Metastatic Pancreatic Carcinoma in the Ovary (tissue), 1 donor: Measurements from ENCODE around the gene SLC16A1.

DNA sequence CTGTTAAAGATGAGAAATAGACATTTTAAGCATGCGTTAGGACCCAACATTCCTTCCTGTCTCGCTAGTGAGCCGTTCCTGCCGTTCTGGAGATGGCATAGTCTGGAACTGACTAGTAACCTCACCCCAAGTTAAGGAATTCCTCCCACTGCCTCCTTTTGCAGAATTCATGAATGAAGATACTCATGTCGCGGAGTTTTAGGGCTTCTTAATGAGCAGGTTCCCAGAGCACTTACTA, 943 bp downstream of the STRIP1 start:
- PRO-cap, result no peak

DNA sequence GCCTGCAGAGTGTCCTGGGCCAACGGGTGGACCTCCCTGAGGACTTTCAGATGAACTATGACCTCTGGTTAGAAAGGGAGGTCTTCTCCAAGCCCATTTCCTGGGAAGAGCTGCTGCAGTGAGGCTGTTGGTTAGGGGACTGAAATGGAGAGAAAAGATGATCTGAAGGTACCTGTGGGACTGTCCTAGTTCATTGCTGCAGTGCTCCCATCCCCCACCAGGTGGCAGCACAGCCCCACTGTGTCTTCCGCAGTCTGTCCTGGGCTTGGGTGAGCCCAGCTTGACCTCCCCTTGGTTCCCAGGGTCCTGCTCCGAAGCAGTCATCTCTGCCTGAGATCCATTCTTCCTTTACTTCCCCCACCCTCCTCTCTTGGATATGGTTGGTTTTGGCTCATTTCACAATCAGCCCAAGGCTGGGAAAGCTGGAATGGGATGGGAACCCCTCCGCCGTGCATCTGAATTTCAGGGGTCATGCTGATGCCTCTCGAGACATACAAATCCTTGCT, 16.6 kb downstream of the ALX3 start:
- PRO-cap, result no peak

DNA sequence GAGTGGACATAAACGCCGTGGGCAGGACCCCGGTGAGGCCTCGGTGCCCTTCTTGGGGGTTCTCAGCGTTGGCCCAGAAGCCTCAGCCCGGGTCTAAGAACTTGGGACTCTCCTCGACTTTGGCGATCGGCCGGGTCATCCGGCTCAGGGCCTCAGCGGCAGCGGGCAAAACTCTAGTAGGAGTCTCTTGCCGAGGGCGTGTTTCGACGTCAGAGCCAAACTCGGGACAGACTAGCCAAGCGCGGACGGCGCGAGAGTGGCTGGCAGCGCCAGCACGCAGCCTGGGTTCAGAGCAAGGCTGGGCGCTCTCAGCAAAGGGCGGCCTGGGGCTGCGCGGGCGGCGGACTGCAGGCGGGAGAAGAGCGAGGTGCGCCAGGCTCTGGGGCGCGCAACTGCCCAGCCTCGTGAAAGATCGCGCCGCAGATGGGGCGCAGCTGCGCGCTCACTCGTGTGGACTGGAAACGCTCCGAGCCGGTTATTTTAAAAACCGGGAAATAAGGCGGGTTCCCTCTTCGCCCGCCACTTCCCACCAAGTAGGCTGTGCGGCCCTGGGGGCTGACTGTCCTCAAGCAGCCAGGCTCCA, 2.6 kb downstream of the ALX3 start:
- PRO-cap, result no peak

GRCh38 chr1:110209369-110209810, 724 bp upstream of the KCNC4 start:
- PRO-cap, result no peak

- PRO-cap, result no peak
Observed at GRCh38 chr1:110292416-110292810, 46.8 kb upstream of the RBM15 start.

GRCh38 chr1:110340744-110341683, 1.8 kb downstream of the RBM15 start:
- PRO-cap, result unidirectional peak, plus-strand start at chr1:110341443

GRCh38 chr1:110395862-110396381, 5.1 kb upstream of the SLC16A4 start:
- PRO-cap, result no peak

DNA sequence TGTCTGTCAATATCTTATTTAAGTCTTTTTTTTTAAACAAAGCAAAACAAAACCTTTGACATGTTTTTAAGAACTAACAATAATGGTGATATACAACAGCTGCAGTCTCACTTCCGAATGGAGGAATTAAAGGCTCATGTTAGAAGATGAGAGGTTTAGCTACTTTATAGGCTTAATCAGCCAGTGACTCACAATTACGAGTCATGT, 28.9 kb downstream of the KCNA3 start:
- PRO-cap, result no peak

- PRO-cap, result no peak
Observed at GRCh38 chr1:110896054-110896430, 23.1 kb downstream of the CD53 start.

DNA sequence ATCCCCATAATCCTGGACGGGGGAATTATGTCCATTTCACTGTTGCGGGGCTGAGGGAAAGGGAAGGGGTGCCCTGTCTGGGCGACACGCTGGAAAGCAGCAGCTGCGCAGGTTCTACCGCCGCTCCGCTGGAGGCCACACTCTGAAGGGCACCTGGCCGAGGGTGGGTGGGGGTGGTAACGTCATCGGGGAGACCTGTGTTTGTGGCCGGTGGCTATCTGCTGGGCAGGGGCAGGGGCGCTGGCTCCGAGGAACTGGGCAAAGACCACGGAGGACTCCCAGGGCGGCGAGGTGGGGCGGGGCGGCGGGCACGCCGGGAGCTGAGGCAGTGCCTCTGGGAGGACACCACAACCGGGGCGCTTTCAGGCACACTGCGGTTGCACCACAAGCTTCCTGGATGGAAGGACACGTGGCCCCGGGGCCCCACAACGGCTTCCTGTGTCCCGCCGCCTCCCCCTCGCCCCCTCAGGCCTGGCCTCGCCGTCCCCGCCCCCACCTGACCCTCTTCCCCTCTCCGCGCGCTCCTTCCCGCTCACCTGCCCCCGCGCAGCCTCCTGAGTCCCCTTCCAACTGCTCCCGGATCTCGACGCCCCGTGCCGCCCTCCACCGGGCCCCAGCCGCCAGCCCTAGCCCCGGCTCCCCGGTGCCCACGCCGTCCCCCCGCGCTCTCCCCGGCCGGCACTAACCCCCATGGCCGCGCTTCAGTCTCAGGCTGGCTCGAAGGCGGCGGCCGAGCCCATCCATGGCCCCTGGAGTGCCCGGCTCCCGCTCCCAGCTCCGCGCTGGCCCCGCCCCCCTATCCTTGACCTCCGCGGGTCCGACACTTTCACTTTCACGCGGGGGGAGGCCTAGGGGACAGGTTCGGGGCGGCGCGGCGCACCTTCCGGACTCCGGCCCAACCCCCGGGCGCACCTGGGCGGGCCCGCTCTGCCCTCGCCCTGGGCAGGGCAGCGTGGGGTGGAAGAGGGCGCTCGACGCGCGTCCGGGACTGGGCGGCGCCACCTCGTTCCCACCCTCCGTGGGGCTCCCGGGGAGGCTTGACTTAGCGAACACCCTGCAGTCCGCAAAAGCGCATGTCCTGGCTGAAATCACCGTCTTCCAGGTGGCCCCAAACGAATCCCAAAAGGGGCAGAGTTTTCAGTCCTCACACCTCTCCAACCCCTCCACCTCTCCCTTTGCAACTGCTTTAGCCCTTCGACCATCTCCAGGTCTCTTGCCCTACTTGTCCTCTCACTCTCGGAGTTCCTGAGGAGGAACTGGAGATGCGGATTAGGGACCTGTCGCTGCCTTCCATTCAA, 3.6 kb upstream of the DENND2D start:
- PRO-cap, result bidirectional peak, plus-strand start at position 945 of the sequence, minus-strand start at position 929 of the sequence

DNA sequence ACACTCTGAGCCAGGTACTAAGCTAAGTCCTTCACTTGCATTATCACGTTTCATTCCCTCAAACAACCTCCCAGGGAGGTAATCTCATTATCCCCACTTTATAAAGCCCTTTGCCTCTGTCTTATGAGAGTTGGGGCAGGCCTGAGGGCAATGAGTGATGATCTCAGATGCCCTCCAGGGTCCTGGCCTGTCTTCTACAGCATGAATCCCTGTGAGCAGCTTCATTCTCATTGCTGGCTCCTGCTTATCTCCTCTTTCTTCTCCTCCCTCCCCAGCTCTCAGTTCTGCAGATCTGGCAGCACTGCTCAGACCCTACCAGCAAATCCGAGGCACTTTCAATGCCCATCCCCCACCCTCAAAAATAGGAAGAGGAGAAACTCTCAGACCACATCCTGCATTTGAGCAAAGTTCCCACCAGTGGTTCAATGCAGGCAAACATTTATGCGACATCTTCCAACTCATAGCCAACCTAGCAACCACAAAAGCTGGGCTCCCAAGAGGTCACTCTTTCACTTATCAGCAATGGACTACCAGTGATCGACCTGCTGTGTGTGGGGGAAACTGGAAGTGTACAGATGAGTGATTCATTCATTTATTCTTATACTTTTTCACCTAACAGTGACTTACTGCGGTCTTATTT, 5.9 kb upstream of the CHI3L2 start:
- PRO-cap, result no peak

DNA sequence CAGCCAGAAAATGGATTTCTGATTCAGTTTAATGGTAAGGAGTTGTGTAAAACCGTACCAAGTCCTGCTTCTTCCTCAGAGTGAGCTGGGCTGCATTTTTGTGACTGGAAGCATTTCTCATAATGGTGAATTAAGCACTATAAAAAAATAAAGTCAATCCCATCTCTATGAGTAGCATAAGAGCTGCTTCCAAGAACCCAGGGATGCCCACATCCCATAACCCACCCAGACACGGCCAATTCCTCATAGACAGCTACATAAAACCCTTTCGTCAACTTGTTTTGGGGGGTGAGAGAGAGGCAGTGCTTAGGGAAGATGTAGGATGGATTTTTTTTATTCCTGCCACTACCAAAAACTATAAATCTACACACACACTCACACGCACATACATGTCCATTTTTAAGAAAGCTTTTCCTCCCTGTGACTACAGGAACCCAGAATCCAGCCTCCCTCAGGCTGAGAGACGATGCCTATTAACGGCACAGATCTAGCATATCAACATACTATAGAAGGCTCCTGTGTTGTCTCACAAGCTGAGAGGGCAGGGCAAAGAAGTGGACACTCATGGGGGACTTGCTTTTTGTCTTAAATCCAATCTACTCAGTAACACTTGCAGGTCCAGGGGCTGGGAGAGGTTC, 8.3 kb downstream of the WDR77 start:
- PRO-cap, result no peak

GRCh38 chr1:111754718-111755308, 888 bp upstream of the DDX20 start:
- PRO-cap, result no peak

DNA sequence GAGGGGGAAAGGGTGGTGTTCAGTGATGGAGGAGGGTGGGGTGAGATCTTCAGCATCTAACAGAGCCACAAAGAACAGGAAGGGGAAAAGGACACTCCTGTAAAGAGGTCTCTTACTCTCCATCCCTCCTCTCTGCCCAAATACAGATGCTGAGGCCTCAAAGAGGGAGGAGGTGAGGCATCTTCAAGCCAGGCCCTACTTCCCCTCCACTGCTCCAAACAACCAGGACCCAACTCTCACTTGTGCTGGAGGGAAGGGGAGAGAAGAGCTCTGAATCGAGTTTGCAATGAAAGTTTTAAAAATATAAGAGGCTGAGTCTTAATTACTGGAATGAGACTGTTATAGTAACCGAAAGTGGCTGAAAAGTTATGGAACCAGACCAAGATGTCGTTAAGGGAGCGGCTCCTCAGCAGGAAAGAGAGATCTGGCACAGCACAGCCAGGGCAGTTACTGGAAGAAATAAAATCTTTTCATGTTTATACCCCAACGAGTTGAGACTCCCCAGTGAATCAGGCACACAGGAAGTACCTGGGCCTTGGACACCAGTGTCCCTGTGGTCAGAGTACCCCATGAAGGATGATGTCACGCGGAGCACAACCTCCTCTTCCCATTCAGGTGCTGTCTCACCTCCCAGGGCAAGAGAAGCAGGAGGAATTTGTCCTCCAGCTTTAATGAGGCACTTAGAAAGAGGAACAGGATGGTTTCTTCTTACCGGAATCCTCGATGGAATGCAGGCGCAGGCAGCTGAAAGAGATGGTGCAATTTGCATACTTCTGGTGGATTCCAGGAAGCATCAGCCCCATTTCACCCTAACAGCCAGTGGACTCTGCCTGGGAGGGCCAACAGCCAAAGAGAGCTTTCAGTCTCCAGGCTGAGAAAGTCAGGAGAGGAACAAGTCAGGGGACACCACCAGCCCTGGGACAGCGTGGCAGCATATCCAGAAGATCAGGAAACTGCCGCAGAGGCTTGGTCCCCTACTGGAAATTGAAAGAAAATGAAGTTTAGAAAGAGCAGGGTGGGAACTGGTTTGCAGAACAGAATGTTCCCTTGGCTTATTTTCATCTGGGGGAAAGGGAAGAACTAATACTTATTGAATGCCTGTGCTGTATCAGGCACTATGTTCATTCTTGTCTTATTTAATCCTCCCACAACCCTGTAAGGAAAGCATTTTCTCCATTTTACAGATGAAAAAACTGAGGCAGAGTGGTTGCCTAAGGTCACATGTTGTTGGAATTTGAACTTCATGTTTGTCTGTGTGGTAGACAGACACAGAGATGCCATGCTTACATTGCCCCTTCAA, 35.9 kb upstream of the CTTNBP2NL start:
- PRO-cap, result bidirectional peak, plus-strand start at position 883 of the sequence, minus-strand start at position 722 of the sequence

GRCh38 chr1:112465910-112466725, 42.6 kb upstream of the WNT2B start:
- PRO-cap, result unidirectional peak, plus-strand start at chr1:112466411

GRCh38 chr1:112704047-112704481, 2.9 kb downstream of the RHOC start:
- PRO-cap, result unidirectional peak, plus-strand start at chr1:112704176

DNA sequence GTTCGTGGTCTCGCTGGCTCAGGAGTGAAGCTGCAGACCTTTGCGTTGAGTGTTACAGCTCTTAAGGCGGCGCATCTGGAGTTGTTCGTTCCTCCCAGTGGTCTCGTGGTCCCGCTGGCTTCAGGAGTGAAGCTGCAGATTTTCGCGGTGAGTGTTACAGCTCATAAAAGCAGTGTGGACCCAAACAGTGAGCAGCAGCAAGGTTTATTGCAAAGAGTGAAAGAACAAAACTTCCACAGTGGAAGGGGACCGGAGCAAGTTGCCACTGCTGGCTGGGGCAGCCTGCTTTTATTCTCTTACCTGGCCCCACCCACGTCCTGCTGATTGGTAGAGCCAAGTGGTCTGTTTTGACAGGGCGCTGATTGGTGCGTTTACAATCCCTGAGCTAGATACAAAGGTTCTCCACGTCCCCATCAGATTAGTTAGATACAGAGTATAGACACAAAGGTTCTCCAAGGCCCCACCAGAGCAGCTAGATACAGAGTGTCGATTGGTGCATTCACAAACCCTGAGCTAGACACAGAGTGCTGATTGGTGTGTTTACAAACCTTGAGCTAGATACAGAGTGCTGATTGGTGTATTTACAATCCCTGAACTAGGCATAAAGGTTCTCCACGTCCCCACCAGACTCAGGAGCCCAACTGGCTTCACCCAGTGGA, 102.1 kb downstream of the SLC16A1 start:
- PRO-cap, result no peak

DNA sequence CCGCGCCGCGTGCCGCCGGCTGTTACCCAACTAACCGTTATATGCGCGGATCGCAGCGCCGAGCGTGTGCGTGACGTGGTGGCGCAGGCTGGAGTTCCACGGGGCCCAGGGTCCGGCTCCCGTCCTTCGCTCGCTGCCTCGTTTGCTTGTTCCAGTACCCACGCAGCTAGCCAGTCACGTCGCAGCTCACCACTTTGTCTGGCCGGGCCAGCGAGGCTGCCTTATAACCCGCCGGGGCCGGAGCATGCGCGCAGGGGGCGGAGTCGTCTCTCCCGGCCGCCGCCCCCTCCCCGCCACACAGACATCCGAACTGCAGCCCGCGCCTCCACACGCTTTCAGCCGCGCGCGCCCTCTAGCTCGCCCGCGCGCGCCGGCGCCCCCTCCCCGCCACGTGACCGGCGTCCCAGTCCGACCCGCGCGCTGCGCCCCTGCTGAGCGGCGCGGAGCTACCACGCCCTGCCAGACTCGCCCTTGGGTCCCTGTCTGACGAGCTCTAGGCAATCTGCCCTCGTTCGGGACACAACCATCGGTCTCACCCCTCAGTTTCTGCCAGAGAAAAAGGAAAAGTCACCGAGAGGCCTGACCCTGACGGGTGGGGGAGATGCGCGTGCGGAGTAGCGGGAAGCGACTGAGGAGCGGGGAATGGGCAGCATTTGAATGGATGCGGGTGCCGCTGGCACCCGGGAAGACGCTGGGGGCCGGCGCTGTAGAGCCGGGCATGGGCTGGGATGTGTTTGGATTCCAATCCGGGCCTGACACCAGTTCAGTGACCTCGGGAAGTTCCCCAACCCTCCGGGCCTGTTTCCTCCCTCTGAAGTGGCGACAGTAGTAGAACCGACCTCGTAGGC, at the start of gene SLC16A1:
Gene SLC16A1, minus strand, starts transcription at position 197 of the 848 bp plus-strand sequence.
- PRO-cap, result bidirectional peak, plus-strand start at position 300 of the sequence, minus-strand start at position 196 of the sequence

DNA sequence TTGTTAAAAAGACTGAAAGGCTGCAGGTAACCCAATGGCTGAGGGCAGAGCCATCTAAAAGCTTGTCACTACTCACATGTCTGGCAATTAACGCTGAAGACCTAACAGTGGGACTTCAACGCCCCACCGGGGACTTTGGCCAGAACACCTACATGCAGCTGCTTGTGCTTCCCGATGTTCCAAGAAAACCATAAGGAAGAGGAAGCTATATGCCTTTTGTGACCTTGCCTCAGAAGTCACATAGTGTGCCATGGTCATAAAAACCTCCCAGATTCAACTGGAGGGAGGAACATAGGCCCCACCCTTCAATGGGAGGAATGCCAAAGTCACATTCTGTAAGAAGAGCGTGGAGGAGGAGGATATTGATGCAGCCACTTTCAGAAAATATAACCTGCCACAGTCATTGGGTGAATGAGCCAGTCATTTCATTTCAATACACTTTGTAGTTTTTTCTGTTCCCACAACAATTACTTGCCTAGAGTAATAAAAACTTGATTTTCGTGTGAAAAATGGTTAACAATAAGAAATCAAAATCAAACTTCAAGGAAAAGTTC, 147.8 kb upstream of the MAGI3 start:
- PRO-cap, result no peak

DNA sequence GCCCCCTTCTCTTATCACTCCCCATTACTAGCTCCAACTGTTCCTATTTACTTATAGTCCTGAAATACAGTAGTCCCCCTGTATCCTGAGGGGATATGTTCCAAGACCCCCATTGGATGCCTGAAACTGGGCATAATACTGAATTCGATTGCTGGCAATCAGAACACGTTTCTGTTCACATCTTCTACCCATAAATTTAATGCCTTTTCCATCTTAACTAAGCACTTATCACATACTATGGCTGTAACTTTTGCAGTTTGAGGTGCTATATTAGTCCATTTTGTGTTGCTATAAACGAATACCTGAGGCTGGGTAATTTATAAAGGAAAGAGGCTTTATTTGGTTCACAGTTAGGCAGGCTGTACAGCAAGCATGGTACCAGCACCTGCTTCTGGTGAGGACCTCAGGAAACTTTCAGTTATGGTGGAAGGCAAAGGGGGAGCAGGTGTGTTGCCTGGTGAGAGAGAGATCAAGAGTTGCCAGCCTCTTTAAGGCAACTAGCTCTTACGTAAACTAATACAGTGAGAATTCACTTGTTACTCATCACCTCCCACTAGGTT, 48.0 kb downstream of the MAGI3 start:
- PRO-cap, result no peak